Tibial artery (tissue), 1 donor: ENCODE measurements around the genes KSR2 and WSB2.

- PRO-cap, result no peak
Observed at GRCh38 chr12:114914335-114915030, 230.5 kb upstream of the TBX3 start.

- PRO-cap, result no peak
Observed at GRCh38 chr12:115351509-115351966, 667.6 kb upstream of the TBX3 start.

- PRO-cap, result no peak
Observed at GRCh38 chr12:115394698-115395343, 710.8 kb upstream of the TBX3 start.

DNA sequence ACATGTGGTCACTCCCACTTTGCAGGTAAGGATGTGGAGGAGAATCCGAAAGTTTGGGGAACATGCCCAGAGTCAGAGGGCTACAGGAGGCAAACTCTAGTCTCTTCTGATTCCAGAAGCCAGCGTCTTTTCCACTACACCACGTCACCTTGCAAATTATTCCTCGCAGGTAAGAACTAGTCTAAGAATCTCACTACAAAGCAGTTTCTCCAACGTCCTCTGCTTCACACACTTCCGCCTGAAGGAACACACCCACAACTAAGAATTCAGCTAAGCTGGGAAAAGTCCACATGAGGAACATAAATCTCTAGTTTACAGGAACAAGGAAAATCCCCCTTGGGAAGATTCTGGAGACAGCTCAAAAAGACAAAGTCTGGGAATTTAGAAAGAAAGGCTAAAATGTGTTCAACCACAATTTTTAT lies 780.1 kb upstream of the TBX3 start:
- PRO-cap, result no peak

GRCh38 chr12:115756397-115756787 lies 521.1 kb downstream of the MED13L start:
- PRO-cap, result no peak

GRCh38 chr12:116160023-116161266 lies 117.0 kb downstream of the MED13L start:
- PRO-cap, result no peak

GRCh38 chr12:116170617-116171490 lies 106.6 kb downstream of the MED13L start:
- PRO-cap, result no peak

DNA sequence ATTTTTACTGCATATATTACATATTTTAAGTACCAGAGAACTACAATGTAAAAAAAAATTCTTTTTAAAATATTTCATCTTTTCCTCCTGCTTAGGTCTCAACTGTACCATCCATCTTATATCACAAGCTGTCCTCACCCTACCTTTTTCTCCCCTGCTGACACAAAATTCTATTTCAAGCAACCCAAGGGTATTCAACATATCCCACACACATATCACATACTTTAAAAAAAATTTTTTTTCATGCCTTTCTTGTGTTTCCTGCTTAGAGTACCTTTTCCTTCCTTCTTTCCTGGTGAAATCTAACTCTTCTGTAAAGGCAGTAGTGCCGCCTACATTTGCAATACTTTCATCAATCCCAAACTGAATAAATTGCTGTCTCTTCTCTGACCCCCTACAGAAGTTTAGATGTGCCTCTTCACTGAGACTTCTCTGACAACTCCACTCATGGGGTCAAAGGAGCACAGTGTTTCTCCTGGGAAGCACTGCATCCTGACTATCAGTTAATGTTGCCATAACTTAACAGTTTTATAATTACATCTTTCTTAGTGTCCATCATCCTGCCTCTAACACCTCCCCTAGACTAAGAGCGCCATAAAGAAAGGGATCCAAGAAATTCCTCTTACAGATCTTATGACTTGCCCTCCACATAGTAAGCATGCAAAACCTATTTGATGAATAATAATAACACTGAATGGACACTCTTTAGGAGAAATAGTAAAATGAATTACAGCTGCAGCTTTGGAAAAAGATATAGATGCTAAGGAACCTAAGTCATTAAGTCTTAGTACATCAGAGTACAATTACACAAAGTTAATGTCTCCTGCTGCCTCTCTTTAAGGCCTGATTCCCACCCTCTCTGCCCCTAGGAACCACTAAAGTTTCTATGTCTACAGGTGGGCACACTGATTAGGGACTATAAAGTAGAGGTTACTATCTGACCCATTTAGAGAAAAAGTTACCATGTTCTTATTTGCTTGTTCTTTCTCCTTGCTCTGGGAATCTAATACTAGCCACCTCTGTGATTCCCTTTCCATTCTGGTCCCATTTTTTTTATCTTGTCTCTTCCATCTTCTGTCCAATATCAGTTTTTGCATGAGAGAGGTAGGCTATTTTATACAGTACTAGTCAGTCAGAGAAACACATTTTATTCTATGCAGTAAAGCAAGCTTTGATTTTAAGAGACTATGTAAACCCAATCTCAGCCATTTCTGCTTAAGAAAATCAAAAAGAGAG lies 79.0 kb downstream of the MED13L start:
- PRO-cap, result no peak

DNA sequence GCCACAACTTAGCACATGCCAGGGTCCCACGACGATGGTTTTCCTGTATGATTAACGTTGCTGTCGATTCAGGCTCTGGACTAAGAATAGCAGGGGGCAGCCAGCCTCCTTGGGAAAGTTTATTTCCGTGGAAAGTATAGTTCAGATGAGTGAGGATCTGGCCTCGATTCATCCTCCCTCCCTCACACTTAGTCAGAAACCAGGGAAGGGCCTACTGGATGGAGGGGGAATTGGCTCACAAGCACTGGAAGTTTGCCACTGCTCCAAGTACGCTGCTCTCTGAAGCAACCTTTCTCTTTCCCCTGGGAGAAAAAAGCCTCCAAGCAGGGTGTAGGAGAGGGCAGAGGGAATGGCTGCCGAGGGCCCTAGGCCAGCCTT lies 105.7 kb upstream of the MED13L start:
- PRO-cap, result no peak

GRCh38 chr12:116426173-116426871 lies 132.9 kb upstream of the MAP1LC3B2 start:
- PRO-cap, result no peak

GRCh38 chr12:116454956-116455401 lies 104.2 kb upstream of the MAP1LC3B2 start:
- PRO-cap, result no peak

- PRO-cap, result bidirectional peak, plus-strand start at chr12:116455890, minus-strand start at chr12:116455690; unidirectional peak, plus-strand start at chr12:116456307
Observed at GRCh38 chr12:116455402-116456643, 103.4 kb upstream of the MAP1LC3B2 start.

GRCh38 chr12:116535115-116535825 lies 23.9 kb upstream of the MAP1LC3B2 start:
- PRO-cap, result no peak

DNA sequence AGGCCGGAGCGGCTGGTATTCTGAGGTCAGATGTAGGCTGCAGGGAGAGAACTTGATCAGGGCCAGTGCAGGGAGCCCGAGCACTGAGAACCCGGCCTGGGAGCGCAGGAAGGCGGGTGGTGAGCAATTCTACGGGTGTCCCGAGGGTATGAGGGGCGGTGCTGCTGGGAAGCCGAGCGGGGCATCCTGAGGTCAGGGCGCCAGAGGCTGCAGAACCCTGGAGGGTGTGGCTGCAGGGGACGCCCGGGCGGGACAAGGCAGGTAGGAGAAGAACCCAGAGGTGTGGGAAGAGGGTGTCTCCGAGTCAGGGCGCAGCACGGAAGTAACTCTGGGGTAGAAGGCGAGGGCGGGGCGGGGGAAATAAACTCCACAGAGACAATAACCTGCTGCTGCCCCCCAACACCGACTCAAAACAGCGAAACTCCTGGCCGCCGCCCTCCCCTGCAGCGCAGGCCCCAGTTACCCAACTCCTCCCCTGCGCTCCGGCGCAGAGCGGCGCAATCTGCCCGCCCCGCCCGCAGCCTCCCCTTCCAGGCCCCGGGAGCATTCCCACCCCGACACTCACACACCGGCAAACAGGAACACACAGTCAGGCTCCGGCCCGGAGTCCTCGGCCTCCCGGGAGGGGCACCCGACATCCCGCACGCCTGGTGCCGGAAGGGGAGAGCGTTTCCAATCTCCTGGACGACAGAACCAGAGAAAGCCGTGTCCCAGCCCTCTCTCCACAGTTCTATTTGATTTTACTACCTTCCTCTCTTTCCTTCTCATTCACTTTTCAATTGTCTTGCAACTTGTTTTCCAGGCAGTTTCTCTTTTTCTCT lies 2.5 kb downstream of the HRK start:
- PRO-cap, result no peak

GRCh38 chr12:117033491-117034392 lies 65.5 kb downstream of the TESC start:
- PRO-cap, result no peak

- PRO-cap, result no peak
Observed at GRCh38 chr12:117035952-117036501, 63.2 kb downstream of the TESC start.

DNA sequence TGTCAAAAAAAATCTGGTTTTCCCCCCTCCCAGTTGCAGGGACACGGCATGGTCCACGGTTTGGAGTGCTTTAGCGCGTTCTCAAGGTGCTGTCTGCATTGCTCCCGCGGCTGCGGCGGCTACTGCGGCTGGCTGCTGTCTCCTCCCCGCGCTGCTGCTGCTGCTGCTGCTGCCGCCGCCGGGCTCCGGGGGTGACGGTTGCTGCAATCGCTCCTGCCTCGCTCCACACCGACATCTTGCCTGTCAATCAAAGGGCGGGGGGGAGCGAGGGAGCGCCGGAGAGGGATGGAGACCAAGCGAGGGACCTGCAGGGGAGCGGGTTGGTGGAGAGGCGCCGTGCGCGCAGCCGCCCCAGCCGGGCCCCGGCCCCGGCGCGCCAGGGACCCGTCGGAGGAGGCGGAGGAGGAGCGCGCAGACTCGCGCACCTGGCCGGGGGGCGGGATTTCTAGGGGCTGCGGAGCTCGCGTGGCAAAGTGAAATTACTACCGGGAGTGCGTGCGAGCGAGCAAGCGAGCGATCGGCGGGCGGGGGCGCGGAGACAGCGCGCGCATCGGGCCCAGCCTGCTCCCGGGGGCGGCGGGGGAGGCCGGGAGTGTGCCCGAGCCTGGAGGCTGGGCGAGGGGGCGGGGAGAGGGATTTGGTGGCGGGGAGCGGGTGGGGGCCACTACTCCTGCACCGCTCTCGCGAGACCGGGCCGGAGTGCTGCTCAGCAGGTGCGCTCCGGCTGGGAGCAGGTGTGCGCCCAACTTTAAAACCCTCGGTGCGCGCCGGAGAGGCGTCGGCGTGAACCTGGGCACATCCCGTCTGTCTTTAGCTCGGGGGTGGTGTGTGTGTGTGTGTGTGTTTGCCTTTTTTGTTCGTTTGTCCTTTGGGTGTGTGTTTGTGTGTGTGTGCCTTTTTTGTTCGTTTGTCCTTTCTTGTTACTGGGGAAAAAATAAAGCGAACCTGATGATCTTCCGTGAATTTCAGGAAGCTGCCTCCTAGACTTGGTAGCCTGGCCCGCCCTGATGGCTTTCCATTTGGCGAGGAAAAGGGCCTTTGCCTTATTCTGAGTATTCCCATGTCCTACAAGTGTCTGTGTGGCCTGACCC lies at the start of gene KSR2:
TSS of gene KSR2 (minus strand) at position 249 of the 1,091 bp plus-strand sequence.
- PRO-cap, result no peak

GRCh38 chr12:118024997-118025511 lies 8.6 kb downstream of the RFC5 start:
- PRO-cap, result no peak

DNA sequence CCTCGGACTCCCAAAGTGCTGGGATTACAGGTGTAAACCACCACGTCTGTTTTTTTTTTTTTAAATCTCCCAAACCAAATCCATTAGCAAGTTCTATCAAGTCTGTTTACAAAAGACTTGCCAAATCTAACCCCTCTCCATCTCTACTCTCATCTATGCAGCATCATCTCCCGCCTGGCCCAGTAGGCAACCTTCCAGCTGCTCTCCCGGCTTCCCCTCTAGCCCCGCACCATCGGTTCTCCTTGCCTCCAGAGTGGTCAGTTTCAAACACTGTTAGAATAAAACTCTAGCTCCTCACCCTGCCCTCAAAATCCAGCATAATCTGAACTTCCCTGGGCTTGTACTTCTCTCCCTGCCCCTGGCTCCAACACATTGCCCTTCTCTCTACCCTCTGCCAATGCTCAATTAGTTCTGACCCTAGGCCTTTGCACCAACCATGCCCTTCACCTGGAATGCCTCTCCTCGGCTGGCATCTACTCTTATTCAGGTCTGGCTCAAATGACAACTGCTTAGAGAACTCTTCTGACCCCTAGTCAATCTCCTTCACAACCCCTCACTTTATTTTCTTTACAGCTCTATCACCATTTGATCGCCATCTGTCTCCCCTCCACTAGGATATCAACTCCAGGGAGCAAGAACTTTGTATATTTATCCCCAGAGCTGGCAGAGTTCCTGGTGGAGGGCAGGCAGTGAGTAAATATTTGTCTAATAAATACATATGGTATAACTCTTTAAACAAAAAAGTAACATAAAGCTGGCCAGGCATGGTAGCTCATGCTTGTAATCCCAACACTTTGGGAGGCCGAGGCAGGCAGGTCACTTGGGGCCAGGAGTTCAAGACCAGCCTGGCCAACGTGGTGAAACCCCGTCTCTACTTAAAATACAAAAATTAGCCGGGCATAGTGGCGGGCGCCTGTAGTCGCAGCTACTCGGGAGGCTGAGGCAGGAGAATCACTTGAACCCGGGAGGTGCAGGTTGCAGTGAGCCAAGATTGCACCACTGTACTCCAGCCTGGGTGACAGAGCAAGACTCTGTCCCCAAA lies 4.8 kb downstream of the WSB2 start:
- PRO-cap, result no peak

- PRO-cap, result bidirectional peak, plus-strand start at chr12:118060982, minus-strand start at chr12:118060848; bidirectional peak, plus-strand start at chr12:118061285, minus-strand start at chr12:118061114
Observed at GRCh38 chr12:118060681-118061734, at the start of gene WSB2. WSB2 (minus strand) TSS chr12:118061179.